ENCODE results near the genes UGP2 and VPS54.

DNA sequence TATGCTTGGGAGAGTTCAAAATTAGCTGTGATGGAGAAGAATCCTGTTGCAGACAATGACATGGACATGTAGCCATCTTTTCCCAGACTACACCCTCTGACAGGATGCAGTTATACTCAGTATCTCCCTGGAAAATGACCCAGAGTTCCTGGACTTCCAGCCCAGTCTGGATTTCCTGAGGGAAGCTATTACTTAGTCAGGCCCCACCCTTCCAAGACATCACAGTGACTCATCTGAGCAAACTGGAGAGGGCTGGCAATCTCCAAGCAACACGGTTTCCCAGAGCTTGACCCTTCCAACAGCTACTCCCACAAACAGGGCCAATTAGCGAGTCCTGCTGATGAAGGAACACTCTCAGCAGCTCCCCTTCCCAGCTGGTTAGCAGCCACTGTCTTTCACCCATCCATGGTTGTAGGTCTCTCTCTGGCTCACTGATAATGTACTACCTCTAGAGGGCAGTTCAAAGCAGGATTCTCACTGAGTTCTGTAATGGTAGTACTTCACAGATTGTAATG lies 110.1 kb downstream of the MDH1 start:
- PRO-cap: no peak
CAGE:
- cytosol, long polyA plus RNA: no peak
- long polyA plus RNA: no peak
- nucleus, long polyA plus RNA: no peak

DNA sequence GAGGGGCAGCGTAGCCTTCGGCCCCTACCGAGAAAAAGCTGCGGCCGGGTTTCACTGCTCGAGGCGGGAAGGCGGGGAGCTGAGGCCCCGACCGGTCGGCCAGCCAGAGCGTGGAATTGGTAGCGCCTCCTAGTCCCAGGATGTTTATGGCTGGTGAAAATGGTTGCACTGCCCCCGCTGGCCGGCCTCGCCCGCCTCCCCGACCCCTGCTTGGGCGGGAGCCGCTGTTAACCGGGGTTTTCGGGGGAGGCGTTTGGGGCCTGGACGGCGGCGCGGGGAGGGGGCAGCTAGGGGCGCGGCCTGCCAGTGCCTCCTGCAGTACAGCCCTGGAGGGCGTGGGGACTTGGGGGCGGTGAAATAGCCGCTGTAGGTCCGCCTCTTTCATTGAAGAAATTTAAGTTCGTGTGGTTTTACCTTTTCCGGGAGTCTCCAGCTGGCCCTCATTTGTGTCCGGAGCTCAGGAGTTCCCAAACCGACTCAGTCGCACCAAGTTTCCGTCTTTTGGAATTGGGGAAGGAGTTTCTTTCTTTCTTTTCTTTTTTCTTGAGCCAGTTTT lies at the start of gene UGP2:
TSS of gene UGP2 (plus strand) at position 422 of the 556 bp plus-strand sequence.
- PRO-cap: no peak
CAGE:
- cytosol, long polyA plus RNA: no peak
- long polyA plus RNA: start-site peak on the plus strand centred at position 447 of the sequence, 140 bp wide, 427 and 223 reads in 2 replicates
- nucleus, long polyA plus RNA: start-site peak on the plus strand centred at position 422 of the sequence, 30 bp wide, 53 and 32 reads in 2 replicates

- PRO-cap: no peak
CAGE:
- cytosol, long polyA plus RNA: no peak
- long polyA plus RNA: no peak
- nucleus, long polyA plus RNA: no peak
These were observed 4.6 kb downstream of the VPS54 start for GRCh38 chr2:64014591-64015118.

DNA sequence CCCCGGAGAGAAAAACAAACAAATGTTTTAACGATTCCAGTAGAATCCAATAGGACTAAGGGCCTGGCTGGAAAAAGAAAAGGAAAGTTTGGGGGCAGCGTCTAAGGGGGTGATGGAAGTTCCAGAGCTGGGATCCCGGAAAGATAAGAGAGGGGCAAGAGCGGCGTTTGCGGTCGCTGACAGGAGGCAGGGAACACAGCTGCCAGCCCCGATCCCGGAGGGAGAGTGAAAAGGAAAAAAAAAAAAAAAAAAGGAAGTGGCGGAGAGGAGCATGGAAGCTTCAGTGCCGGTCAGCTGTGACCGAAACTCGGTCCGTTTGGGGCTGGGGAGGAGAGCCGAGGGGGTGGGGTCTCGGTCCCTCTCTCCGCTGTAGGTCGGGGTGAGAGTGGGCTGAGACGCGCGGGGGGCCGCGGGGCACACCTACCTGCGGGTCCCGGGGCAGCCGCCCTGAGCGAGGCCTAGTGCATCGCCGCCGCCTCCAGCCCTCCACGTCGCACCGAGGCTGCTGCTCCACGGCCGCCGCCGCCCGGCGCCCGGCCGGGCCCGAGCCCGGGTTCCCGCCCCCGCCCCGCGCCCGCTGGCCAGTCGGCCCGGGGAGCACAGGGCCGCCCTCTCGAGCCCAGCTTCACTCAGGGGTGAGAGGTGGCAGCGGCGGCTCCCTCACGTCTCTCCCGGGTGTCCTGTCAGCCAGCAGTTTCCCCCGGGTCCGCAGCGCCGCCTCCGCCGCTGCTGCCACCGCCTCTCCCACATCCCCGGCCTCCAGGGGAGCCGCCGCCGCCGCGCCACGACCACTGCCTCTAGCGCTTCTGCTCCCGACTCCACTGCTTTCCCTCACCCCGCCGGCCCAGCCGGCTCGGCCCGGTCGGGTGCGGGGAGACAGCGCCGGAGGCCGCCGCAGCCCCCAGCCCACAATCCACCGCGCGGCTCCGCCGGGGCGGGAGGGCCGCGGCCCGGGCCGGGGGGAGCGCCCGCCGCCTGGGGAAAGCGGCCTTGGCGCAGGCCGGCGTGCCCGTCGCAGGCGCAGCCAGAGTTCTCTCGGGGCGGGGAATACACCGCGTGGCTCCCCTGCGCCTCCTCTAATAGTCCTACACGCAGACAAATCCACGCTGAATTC lies at the start of gene VPS54:
TSS of gene VPS54 (minus strand) at position 915 of the 1,114 bp plus-strand sequence.
- PRO-cap: bidirectional peak, plus-strand start at position 940 of the sequence, minus-strand start at position 869 of the sequence
CAGE:
- cytosol, long polyA plus RNA: start-site peak on the minus strand centred at position 871 of the sequence, 90 bp wide, 267 and 885 reads in 2 replicates
- long polyA plus RNA: no peak
- nucleus, long polyA plus RNA: start-site peak on the minus strand centred at position 876 of the sequence, 79 bp wide, 224 and 2,340 reads in 2 replicates

DNA sequence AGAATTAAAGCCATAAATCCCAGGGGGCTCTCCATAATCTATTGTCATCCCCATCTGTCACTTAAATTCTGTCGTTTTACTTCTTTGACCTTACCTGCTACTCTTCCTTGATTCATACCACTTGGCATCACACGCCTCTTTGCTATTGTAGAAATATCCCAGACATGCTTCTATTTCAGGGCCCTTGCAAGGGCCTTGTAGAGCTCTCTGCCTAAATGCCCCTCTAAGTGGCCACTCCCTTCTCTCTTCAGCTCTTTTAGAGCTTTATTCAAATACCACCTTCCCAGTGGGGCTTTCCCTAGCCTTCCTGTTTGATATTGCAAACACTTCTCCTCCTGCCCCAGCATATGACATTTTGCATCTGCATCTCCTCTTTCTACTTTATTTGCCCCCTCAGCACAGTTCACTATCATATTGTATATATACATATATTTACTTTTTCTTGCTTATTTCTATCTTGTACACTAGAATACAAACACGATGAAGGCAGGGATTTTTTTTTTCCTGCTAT lies 54.0 kb downstream of the PELI1 start:
- PRO-cap: no peak
CAGE:
- cytosol, long polyA plus RNA: no peak
- long polyA plus RNA: no peak
- nucleus, long polyA plus RNA: no peak

DNA sequence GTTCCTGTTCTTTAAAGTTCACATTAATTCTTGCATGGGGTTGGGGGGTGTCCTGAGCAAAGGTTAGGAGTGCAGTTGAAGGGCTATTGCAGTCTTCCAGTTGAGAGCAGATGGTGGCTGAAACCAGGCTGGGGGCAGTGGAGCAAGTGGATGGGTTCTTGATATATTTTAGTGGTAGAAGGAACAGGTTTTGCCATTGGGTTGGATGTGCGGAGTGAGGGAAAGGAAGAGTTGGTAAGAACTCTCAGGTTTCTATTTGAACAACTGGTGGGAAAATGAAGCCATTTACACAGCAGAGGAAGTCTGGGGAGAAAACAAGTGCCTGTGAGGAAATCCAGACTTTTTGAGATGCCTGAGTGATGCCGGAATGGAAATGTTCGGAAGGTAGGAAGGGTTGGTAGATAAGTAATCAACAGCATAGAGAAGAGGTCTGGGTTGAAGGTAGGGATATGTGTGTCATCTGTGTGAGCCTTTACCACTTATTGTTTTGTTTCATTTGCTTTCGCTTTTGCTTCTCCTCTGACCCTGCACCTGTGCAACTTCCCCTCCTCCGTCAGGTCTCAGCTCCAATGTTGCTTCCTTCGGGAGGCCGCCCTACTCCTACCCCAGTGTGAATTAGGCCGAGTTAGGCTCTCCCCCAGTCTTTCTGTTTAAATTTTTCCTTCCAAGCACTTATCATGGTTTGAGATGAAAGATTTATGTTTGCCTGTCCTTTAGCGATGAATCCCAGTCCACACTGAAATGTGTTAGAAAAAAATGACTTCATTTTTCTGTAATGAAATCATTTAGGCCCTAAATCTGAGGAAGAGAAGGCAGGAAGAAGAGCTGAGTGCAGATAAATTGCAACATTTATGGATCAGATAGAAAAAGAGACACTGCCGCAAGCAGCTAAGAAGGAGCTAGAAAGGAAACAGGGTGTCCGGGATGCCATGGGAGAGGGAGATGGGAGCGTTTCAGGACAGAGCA lies 139.4 kb upstream of the PELI1 start:
- PRO-cap: no peak
CAGE:
- cytosol, long polyA plus RNA: no peak
- long polyA plus RNA: no peak
- nucleus, long polyA plus RNA: no peak

DNA sequence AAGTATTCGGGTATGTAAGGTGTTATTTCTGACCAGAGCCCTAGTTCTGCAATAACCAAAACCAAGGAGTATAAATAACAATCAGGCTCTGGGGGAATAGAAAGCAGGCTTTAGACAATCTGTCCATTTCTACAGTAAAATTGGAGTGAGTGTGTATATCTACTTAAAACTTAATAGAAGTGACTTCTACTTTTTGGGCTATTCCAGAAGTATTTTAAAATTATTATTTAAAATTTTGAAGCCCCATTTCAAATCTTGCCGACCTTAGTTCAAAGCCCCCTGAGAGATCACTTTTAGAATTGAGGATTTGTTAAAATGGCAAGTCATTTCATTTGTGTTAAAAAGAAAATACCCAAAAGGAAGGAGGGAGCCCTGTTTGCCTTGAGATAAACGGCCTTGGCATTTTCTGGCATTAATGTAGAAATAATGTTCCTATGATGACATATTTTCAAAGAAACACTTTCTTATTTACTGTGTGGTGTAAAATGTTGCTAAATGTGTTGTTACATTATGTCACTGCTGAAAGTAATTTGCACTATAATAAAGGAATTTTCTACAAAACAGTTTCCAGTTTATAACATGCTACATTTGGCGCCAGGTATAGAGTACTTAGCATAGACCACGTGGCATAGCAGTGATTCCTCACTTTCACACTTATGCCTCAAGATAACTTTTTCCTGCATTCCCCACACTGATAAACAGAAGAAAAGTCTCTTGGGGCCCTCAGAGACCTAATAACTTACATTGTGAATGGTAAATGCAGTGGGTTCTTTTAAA lies 7.0 kb downstream of the LGALSL start:
- PRO-cap: no peak
CAGE:
- cytosol, long polyA plus RNA: no peak
- long polyA plus RNA: no peak
- nucleus, long polyA plus RNA: no peak

GRCh38 chr2:64644098-64645449 lies 9.1 kb downstream of the SERTAD2 start:
- PRO-cap: no peak
CAGE:
- cytosol, long polyA plus RNA: start-site peak on the plus strand at chr2:64644497-64644544, 15 and 17 reads in 2 replicates
- long polyA plus RNA: no peak
- nucleus, long polyA plus RNA: start-site peak on the plus strand at chr2:64644497-64644606, 18 and 15 reads in 2 replicates

- PRO-cap: no peak
CAGE:
- cytosol, long polyA plus RNA: no peak
- long polyA plus RNA: no peak
- nucleus, long polyA plus RNA: no peak
These were observed 3.4 kb downstream of the SERTAD2 start for GRCh38 chr2:64650376-64650744.

DNA sequence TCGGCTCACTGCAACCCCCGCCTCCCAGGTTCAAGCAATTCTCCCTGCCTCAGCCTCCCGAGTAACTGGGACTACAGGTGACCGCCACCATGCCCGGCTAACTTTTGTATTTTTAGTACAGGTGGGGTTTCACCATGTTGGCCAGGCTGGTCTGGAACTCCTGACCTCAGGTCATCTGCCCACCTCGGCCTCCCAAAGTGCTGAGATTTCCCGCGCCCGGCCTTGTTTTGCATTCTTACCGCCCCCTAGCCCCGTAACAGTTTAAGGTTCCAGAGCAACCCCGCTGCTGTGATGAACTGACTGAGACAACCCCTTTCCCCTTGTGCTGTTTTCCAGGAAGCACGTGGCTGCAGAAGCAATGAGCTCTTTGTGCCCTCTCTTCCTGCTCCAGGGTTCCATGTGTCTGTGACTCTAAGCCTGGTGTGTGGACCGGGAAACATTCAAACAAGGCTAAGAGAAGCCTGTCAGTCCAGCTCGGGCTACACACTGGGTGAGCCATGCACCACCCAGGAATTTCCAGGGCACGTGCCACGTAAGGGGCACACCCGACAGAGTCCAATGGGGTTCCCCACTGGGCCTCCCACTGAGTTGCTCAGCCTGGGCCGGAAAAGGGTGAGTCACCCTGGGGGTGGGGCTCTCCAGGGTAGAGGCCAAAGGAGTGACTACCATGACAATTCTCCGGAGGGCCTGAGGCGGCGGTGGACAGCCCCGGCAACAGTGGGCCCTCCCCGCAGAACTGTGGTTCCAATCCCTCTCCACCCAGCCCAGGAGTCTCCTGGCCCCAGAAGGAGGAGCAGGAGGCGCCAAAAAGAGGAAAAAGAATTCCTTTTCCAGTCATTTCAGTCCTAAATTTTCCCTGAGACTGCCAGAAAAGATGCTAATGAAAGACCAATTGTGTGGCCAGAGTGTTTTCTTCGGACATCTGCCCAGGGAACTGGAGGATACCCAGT lies 158.0 kb upstream of the SLC1A4 start:
- PRO-cap: no peak
CAGE:
- cytosol, long polyA plus RNA: no peak
- long polyA plus RNA: no peak
- nucleus, long polyA plus RNA: no peak

DNA sequence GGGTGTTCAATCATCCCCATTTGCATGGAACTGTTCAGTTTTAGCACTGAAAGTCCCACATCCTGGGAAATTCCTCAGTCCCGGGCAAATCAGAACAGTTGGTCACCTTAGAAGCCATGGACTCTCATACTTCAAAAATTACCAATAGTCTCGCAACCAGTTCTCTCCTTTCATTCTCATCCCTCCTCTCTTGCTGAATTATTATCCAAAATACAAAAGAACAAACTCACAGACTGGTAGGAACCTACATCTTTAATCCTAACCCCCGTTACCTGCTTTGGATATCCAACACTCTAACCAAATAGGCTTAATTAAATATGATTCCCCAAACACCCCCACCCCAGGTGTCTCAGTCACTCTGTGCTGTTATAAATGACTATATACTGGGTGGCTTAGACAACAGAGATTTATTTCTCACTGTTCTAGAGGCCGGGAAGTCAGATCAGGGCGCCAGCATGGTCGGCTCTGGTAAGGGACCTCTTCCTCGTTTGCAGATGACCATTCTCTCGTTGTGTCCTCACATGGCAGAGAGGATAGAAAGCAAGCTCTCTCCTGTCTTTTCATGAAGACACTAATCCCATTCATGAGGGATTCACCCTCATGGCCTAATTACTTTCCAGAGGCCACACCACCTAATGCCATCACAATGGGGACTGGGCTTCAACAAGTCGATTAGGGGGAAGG lies 57.7 kb upstream of the SLC1A4 start:
- PRO-cap: no peak
CAGE:
- cytosol, long polyA plus RNA: no peak
- long polyA plus RNA: no peak
- nucleus, long polyA plus RNA: no peak

- PRO-cap: no peak
CAGE:
- cytosol, long polyA plus RNA: no peak
- long polyA plus RNA: no peak
- nucleus, long polyA plus RNA: no peak
These were observed 49.8 kb upstream of the SLC1A4 start for GRCh38 chr2:64939118-64939981.

DNA sequence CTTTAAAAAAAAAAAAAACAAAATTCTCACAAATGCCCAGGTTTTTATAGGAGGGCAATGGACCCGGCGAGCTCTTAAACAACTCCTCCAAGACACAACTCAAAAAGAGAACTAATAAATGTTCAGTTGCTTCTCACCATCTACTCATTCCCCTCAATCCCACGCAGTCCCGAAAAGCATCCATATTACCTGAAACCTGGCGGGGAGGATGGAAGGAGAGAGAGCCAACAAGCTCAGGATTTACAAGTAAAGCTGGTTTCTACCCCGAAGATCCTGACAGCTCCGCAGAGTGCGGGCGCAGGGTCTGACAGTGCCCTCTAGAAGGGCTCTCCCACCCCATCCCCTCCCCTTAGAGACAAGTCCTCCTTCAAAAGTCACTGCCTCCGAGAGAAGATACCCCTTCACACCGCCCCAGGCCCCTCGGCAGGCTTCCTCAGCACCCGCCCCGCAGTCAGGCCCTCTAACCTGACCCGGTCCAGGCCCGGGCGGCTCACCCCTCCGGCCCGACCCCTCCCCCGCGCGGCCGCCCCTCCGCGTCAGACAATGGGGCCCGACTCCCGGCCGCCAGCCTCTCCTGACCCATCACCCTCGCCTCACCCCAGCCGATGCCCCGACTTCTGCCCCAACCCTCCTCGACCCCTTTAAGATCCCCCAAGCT lies 582 bp downstream of the RAB1A start:
- PRO-cap: no peak
CAGE:
- cytosol, long polyA plus RNA: no peak
- long polyA plus RNA: no peak
- nucleus, long polyA plus RNA: no peak

DNA sequence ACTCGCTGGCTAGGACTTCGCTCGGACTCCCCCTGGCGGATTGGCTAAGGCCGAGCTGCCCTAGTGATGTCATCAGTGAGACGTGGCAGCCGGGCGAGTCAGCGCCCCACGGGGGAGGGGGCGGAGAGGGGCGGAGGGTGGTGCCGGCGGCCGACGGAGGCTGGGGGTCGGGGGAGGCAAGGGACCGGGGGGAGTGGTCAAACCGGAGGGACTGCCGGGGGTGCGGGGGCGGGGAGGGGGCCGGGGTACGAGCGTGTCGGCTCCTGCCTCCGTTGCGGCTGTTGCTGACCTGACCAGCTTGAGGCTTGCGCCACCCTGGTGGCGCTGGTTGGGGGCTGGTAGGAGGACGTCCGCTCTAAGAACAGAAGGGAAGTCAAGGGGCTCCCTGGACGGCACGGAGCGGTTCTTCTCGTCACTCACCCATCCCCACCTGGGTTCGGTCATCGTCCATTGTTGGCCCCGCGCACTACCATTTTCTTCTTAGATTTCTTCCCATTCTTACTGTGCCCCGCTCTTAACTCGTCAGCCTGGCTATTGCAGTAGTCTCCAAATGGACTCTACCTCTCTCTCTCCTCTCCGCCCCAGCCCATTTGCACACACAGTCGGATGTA lies 576 bp upstream of the RAB1A start:
- PRO-cap: bidirectional peak, plus-strand start at position 99 of the sequence, minus-strand start outside the sequence
CAGE:
- cytosol, long polyA plus RNA: no peak
- long polyA plus RNA: no peak
- nucleus, long polyA plus RNA: no peak

- PRO-cap: no peak
CAGE:
- cytosol, long polyA plus RNA: no peak
- long polyA plus RNA: no peak
- nucleus, long polyA plus RNA: no peak
These were observed 40.7 kb upstream of the RAB1A start for GRCh38 chr2:65170451-65171085.

GRCh38 chr2:65204548-65204876 lies 23.1 kb upstream of the ACTR2 start:
- PRO-cap: no peak
CAGE:
- cytosol, long polyA plus RNA: no peak
- long polyA plus RNA: no peak
- nucleus, long polyA plus RNA: no peak

DNA sequence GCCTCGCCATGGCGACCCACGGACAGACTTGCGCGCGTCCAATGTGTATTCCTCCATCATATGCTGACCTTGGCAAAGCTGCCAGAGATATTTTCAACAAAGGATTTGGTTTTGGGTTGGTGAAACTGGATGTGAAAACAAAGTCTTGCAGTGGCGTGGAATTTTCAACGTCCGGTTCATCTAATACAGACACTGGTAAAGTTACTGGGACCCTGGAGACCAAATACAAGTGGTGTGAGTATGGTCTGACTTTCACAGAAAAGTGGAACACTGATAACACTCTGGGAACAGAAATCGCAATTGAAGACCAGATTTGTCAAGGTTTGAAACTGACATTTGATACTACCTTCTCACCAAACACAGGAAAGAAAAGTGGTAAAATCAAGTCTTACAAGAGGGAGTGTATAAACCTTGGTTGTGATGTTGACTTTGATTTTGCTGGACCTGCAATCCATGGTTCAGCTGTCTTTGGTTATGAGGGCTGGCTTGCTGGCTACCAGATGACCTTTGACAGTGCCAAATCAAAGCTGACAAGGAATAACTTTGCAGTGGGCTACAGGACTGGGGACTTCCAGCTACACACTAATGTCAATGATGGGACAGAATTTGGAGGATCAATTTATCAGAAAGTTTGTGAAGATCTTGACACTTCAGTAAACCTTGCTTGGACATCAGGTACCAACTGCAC lies 22.4 kb upstream of the ACTR2 start:
- PRO-cap: no peak
CAGE:
- cytosol, long polyA plus RNA: no peak
- long polyA plus RNA: no peak
- nucleus, long polyA plus RNA: no peak

- PRO-cap: no peak
CAGE:
- cytosol, long polyA plus RNA: no peak
- long polyA plus RNA: no peak
- nucleus, long polyA plus RNA: no peak
These were observed 47.8 kb downstream of the ACTR2 start for GRCh38 chr2:65275059-65276200.

- PRO-cap: no peak
CAGE:
- cytosol, long polyA plus RNA: no peak
- long polyA plus RNA: no peak
- nucleus, long polyA plus RNA: no peak
These were observed 47.1 kb downstream of the SPRED2 start for GRCh38 chr2:65385344-65385712.

- PRO-cap: no peak
CAGE:
- cytosol, long polyA plus RNA: no peak
- long polyA plus RNA: no peak
- nucleus, long polyA plus RNA: no peak
These were observed 31.9 kb downstream of the SPRED2 start for GRCh38 chr2:65400386-65401093.

Data from A549 (cell line).